Frontal cortex (tissue), 2 donors: ENCODE measurements around a stretch of chr9.

- RAMPAGE, long total RNA = no peak
These were observed 433 bp upstream of the SUSD1 start for GRCh38 chr9:112175597-112175863.

DNA sequence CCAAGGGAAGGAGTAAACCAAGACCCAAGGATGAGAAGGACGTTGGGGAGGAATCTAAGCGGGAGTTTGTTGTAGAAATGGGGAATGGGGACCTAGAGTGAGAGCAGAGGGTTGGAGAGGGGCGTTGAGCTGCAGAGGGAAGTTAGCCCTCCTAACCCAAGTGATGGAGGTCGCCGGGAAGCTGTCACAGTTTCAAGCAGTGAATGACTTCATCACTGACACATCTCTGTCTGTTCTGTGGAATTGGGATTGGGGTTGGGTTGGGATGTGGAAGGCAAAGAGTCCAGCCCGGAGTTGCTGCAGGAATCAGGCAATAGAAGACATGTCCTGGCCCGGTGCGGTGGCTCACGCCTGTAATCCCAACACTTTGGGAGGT lies 781 bp upstream of the SUSD1 start:
- RAMPAGE, long total RNA = no peak

- RAMPAGE, long total RNA = no peak
These were observed 1.5 kb upstream of the SUSD1 start for GRCh38 chr9:112176475-112177069.

DNA sequence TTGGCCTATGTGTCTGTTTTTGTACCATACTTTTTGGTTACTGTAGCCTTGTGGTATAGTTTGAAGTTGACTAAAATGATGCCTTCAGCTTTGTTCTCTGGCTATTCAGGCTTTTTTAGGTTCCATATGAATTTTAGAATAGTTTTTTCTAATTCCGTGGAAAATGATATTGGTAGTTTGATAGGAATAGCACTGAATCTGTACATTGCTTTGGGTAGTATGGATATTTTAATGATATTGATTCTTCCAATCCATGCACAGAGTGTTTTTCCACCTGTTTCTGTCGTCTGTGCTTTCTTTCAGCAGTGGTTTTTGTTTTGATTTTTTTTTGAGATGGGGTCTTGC lies 29.2 kb upstream of the SUSD1 start:
- RAMPAGE, long total RNA = no peak

DNA sequence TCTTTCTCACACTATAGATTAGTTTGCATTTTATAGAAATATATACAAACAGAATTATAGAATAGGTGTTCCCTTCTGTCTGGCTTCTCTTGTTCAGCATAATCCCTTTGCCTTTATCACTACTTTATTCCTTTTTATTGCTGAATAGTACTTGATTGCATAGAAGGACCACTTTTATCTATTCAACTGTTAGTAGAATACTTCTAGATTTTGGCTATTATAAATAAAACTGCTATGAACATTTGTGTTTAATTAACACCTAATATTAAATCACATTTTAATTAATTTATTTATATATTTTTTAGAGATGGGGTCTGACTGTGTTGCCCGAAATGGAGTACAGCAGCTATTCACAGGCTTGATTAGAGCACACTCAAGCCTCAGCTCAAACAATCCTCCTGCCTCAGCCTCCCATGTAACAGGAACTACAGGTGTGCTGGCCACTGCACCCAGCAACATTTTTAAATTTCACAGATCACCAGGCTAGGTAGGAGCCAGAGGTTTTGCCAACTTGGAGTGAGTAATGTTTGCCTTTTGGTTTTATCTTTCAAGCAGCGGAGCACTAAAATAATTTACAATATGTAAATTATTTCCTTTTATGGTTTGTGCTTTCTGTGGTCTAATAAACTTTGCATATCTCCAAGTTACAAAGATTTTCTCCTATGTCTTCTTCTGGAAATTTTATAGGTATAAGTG lies 66.9 kb upstream of the SUSD1 start:
- RAMPAGE, long total RNA = no peak

DNA sequence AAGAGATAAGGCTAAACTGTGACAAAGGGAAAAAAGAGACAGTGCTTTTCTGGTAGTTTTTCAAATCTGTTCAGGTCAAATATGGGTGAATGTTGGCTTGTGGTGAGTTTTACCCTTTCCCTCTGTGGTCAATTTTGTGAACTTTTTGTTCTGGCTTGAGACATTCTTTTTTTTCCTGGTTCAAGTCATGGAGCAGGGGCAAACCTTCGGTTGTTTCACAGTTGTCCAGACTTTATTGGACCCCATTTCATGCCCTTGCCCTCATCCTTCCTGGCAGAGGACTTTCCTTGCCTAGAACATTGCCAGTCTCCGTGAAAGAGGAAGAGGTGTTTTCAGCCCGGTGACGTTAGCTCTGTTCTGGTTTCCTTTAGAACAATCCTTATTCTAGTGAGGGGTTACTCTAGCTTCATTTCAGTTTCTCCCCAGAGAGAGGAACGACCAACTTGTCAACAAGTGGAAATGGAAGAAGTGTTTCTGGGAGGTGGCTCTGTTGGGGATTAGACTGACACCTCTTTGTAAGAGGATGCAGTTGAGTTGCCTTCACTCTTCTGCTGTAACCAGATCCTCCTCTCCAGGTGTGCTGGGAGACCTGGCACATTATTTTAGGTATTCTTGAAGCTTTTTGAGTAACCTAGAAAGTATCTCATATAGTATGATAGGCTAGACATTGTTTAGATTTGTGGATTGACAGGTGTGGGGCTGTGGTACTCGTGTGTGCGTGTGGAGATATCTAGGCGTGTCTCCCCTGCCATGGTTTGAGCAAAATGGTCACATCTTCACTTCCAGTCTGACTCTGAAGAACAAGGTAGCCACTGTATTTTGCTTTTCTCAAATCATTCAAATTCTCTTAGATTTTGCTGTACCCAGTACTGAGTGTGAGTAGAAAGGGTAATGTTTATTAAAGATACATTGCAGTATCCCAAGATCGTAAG lies 21.5 kb downstream of the SNX30 start:
- RAMPAGE, long total RNA = no peak

DNA sequence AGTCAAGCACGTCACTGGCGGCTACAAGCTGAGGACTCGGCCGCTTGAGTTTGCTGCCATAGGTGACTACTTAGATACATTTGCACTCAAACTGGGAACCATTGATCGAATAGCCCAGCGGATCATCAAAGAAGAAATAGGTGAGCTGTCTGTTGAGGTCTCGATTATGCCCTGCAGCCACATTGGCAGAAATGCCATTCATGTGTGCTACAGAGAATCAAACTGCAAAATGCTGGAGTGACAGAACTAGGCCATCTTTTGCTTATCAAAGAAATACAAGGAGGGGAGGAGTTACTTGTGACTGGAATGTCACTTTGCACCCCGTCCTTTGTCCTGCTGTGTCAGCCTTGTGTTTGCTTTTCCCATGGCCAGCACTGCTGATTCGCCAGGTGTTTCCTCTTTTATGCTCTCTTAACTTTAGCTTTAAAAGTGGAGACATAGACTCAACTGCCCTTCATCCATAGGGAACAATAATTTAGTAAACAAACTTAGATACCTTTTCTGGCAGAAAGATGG lies 54.3 kb downstream of the SLC46A2 start:
- RAMPAGE, long total RNA = no peak

DNA sequence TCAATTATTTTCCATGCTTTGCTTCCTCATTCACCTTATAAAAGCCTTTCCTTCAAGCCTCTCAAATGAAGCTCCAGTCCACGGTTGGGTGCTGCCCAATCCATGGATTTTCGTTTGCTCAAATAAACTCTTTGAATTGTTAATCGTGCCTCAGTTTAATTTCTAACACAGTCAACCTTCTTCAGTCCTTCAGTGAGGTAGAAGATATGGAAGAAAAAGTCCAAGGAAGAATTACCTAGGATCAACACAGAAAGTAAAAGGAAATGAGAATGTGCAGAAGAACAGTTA lies 25.1 kb upstream of the SLC31A2 start:
- RAMPAGE, long total RNA = no peak

- RAMPAGE, long total RNA = no peak
These were observed 461 bp downstream of the SLC31A1 start for GRCh38 chr9:113221644-113222365.

- RAMPAGE, long total RNA = no peak
These were observed 3.7 kb upstream of the WDR31 start for GRCh38 chr9:113343536-113344379.

DNA sequence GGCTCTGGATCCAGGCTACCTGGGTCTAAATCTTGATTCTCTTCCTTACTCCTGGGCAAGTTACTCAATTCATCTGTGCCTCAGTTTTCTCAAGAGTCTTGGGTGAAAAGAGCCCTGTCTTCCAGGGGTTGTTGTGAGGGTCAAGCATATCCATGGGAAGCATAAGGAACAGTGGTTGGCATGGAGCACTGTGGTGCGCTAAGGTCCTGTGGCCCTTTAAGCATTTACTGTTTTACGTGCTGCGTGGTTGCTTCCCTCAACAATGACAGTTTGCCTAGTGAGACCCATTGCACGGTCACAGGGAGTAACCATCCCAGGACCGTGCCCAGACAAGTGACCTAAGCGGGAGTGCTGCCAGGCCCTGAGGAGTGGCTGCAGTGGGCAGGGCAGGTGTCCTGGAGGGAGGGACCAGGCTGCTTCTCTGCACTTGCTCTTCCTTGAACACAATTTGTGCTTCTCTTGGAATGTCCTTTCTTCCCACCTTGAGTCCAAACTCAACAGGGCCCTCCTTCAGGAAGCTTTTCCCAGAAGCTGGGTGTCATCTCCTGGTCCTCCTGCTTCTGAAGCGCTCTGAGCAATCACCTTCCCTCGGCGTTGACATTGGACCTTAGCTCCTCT lies 64.5 kb downstream of the RGS3 start:
- RAMPAGE, long total RNA = no peak

DNA sequence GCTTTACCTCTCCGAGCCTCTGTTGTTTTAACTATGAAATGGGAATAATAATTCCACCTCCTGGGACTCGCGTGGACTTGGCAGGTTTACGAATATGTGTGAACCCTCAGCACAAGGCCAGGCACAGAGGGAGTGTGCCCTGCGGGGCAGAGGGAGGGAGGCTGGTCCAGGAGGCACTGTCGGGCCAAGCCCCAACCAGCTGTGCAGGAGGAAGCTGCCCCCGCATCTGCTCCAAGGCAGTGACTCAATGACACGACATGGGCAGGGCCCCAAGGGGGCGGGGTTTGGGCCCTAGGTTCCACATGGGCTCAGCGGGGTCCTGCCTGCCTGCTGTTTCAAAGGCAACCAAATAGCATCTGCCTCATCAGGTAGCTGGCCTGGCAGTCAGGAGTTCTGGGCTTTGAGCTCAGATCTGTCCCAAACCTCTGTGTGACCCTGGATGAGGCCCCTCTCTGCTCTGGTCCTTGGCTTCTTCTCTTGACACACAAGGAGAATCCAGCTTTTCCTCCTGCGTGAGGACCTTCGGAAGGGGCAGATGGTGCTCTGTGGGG lies 138.6 kb downstream of the RGS3 start:
- RAMPAGE, long total RNA = no peak

GRCh38 chr9:113622794-113623510 lies 159.4 kb downstream of the RGS3 start:
- RAMPAGE, long total RNA = no peak

DNA sequence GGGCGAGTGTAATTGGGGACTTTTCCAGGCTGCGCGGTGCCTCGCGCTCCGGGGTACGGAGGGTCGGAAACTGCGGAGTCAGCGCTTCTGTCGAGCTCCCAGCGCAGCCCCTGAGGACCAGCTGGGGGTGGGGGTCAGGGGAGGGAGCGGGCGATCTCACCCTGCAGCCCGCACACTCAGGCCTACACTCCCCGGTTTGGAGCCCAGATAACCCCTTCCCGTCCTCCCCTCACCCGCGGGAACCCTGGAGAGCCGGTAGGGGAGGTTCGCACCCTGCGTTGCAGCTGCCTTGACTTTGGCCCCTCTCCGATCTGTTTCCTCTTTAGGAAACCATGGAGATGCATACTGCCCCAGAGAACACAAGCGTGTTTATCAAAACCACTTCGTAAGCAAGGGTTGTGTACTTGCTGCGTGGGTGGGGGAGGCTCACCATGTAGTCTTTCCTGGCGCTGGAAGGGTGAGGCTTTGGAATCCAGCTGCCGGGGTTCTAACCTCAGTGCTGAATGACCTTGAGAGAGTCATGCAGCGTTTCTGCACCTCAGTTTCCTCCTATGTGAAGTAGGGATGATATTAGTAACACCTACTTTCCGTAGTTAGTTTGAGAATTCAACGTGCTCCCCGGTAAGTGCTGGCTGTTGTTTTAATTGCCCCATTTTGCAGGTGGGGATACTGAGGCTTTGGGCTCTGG lies 188.1 kb upstream of the ZNF618 start:
- RAMPAGE, long total RNA = no peak

DNA sequence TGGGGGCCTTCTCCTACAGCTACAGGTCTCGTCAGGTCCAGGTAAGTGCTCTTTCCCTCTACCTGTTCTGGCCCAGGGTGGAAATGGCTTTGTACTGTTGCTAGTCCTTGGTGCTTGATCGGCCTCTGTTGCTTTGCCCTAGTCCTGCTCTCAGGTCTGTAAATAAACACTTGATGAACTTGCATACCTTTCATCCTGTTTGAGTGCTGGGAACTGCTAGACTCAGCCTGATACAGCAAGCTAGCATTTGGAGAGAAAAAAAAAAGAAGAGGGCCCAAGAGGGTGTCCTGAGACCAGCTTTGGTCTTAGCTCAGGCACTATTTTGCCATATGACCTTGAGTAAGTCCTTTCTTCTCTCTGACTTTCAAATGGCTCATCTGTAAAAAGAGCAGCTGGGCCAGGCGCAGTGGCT lies 21.8 kb upstream of the ZNF618 start:
- RAMPAGE, long total RNA = no peak

DNA sequence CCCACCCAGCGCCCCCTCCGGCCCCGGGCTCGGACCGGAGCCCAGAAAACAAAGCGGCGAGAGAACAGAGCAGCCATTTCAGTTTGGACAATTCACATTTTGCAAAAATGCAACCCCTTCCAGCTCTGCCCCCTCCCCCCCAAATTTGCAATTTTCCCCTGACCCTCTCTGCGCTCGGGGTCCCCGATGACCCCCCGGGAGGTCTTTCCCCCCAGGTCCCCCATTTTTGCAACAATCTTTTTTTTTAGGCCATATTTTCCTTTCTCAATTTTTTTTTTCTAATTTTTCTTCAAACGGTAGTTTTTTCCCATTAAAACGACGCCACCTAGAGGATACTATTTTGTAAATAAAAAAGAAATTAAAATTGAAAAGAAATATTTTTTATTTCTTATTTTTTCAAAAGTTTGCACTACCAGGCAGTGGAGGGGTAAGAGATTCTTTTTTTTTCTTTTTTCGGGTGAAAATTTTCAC lies 562 bp downstream of the ZNF618 start:
- RAMPAGE, long total RNA = no peak

- RAMPAGE, long total RNA = no peak
These were observed 3.1 kb downstream of the ZNF618 start for GRCh38 chr9:113878994-113879843.

- RAMPAGE, long total RNA = no peak
These were observed 8.8 kb upstream of the KIF12 start for GRCh38 chr9:114107771-114108397.

GRCh38 chr9:114168391-114169209 lies 13.3 kb downstream of the COL27A1 start:
- RAMPAGE, long total RNA = no peak

DNA sequence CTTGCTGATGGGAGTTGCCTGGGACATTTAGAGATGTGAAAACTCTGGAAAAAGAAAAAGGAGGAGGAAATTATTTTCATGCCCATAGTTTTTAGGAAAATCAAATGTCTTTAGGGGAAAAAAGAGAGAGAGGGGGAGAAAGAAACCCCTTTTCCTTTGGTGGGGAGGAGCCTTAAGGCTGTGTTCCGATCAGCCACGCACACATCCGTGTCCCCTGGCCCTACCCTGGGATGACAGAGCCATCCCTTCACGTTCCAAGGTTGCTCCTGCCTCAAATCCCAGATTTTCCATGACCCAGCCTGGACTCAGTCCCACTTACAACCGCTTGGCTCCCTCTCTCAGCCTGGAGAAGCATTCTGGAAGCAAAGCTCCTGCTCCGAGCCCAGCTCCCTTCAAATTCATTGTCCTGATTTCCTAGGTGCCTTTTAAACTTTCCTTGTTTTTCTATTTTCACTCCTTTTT lies 78.4 kb downstream of the COL27A1 start:
- RAMPAGE, long total RNA = no peak